Hair follicle dermal papilla cell (primary cell): ENCODE measurements around the genes SETSIP, GFI1 and BCAR3.

GRCh38 chr1:92075350-92075606 is at the start of gene SETSIP:
Gene SETSIP, minus strand, starts transcription at chr1:92075411.
- CAGE, long polyA plus RNA: no peak

- CAGE, long polyA plus RNA: no peak
Observed at GRCh38 chr1:92315767-92316446, 17.0 kb downstream of the RPAP2 start.

GRCh38 chr1:92486426-92487363 is at the start of gene GFI1:
Gene GFI1, minus strand, starts transcription at chr1:92486925.
- CAGE, long polyA plus RNA: no peak

DNA sequence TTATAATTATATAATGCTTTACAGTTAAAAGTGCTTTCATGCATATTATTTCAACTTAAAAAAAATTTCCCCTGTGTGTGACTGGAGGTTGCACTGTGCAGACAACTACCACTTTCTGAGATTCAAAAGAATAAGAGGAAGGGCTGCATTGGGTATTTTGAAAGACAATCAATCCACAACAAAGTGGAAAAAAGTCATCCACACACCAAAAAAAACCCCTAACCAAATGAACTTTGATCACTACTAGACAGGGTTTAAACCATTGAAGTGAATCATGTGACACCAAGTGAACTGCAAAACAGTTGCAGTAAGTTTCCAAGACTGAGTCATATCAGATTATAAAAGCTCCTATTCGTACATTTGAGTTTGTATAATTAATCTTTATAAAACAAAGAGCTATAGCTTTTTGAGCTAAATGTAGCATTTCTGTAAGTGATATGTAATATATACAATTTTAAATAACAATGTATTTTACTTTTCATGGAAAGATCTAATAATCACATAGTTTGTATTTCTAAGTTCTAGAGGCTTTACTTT is 50.3 kb upstream of the GFI1 start:
- CAGE, long polyA plus RNA: no peak

GRCh38 chr1:92923684-92924193 is 37.5 kb downstream of the DIPK1A start:
- CAGE, long polyA plus RNA: no peak

GRCh38 chr1:92964823-92965427 is 3.7 kb upstream of the DIPK1A start:
- CAGE, long polyA plus RNA: no peak

DNA sequence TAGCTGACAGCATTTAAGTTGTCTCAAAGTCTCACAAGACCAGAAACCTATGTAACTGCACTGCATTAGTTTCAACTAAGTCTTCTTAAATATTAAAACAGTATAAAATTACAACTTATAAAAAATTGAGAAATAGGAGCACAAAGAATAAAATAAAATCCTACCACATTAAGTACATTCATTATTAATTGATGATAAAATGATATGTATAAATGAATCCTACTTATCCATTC is 22.7 kb upstream of the MTF2 start:
- CAGE, long polyA plus RNA: no peak

DNA sequence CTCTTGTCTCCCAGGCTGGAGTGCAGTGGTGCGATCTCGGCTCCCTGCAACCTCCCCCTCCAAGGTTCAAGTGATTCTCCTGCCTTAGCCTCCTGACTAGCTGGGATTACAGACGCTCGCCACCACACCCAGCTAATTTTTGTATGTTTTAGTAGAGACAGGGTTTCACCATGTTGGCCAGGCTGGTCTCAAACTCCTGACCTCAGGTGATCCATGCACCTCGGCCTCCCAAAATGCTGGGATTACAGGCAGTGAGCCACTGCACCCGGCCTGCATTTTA is 67.7 kb upstream of the DR1 start:
- CAGE, long polyA plus RNA: no peak

DNA sequence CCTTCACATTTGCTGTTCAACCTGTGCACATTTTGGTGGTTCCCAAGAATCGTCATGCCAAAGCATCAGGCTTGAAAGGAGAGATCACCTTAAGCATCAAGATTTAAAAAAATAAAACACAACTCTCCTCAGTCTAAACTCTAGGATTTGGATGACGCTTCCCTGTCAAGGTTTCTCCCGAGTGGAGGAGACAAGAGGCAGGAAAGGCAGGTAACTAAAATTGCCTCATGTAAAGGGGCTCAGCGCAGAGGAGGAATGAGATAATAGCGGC is 446 bp upstream of the FNBP1L start:
- CAGE, long polyA plus RNA: no peak

DNA sequence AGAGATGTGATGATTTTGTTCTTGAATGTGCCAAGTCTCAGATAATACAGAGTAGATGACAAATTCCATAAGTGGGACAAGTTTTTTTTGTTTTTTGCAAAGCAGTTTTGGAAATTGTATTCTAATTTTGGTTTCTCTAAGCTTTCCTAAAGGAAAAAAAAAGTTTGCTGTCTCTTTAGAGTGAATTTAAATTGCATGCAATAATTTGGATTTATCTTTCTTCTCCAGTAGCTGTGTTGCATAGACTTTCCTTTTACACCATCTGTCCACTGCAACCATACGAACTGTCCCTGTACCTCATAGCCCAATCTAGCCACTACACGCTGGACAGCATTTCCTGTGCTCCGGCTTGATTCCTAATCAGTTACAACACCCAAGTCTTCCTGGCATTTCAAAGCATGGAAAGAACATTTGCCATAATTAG is 106.8 kb downstream of the FNBP1L start:
- CAGE, long polyA plus RNA: no peak

DNA sequence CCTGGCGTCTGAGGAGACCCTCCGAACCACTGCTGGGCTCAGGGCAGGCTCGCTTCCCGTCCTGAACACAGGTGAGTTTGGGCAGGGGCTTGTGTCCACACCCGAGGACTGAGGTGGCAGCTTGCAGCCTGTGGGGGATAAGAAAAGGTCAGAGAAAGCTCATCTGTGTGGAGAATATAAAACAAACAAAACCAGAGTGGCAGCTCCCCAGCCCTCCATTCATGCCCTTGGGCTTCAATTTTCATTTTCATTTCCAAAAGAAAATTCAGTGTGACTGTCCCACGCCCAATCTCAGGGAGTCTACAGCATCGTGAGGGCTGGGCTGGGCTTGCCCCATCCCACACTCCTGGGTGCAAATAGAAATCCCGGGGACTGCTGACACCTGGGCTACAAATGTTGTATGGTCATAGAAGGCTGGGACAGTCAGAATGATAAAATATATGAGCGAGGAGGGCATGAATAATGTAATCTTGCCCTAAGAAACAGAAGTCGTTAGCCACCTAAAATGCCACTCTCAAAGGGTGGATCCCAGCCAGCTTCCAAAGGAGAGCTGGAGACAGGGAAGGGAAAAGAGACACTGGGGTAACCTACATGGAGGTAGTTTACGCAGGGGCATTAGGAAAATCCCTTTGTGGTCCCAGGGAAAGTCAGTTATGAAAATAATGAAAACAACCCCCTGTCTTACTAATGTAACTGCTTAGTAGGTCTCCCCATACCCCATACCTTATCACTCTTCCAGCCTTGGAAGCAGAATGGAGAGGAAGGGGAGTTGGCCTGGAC is 98.6 kb downstream of the BCAR3 start:
- CAGE, long polyA plus RNA: no peak

- CAGE, long polyA plus RNA: no peak
Observed at GRCh38 chr1:93630371-93630837, 51.2 kb downstream of the BCAR3 start.

DNA sequence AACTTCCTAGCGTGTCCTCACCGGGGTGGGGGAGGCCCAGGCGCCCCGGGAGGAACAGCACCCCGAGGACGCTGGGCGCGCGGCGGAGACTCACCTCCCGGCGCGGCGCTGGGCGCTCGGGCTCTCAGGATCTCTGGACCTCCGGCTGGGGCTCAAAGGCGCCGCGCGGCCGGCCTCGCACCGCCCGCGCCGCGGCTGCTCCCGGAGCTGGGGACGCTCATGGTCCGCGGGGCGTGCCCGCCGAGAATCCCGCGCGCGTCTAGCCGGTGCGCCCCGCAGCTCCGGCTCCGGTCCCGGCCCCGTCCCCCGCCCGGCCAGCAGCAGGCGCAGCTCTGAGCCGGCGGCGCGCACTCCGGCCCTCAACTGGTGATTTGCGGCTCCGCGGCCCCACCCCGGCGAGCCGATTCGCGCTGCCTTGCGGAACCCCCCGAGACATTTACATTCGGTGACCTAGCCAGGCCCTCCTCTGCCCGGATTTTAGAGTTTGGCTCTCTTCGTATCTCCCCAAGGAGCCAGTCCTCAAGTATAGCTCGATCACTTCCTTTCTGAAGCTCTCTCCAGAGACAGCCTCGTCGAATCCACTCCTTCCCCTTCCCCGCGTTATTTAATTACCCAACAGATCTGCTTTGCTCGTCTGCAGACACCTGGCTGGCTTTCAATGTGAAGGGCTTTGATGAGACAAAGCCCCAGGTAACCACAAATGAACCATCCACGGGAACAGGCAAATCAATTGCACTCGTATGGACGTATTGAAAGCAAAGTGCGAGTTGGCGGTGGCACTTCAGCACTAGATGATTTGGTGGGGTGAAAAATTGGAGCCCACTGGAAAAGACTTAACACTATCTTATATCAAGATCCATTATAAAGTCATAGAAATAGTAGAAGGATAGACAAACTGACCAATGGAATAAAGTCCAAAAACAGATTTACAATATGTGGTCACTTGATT is at the start of gene BCAR3:
Gene BCAR3, minus strand, starts transcription at position 334 of the 949 bp plus-strand sequence.
- CAGE, long polyA plus RNA: no peak

- CAGE, long polyA plus RNA: no peak
Observed at GRCh38 chr1:93701659-93702200, 20.1 kb upstream of the BCAR3 start.

GRCh38 chr1:93908582-93909131 is 573 bp downstream of the GCLM start:
- CAGE, long polyA plus RNA: no peak

- CAGE, long polyA plus RNA: no peak
Observed at GRCh38 chr1:94022332-94022969, 98.5 kb downstream of the ABCA4 start.

GRCh38 chr1:94044188-94044816 is 76.6 kb downstream of the ABCA4 start:
- CAGE, long polyA plus RNA: no peak

- CAGE, long polyA plus RNA: no peak
Observed at GRCh38 chr1:94103817-94104016, 17.2 kb downstream of the ABCA4 start.

DNA sequence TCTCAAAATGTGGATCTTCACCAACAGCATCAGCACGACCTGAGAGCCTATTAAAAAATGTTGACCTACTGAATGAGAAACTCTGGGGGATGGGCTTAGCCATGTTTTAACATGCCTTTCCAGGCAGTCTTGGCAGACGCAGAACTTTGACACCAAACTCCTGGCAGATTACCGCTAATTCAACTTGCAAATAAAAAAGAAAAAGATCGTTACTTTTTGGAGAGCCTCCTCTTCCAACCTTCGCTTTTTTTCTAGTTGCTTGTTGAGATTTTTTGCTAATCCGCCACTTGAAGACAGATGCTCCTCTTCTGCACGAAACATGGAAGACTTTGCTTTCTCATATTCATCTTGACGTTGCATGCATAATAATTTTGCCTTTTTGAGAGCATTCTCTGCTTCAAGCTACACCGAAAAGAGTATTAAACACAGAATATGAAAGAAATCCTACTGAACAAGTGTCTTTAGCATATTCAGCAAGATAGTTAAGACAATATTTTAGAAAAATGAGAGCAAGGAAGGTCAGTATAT is 35.0 kb downstream of the ARHGAP29 start:
- CAGE, long polyA plus RNA: no peak

GRCh38 chr1:94233448-94233830 is 3.9 kb downstream of the ARHGAP29 start:
- CAGE, long polyA plus RNA: no peak